ENCODE results near the gene TMA16.

GRCh38 chr4:159413521-159413886, 310.6 kb downstream of the RAPGEF2 start:
- RRBS, result no CpG with 5 or more reads among the region's 3 CpGs

DNA sequence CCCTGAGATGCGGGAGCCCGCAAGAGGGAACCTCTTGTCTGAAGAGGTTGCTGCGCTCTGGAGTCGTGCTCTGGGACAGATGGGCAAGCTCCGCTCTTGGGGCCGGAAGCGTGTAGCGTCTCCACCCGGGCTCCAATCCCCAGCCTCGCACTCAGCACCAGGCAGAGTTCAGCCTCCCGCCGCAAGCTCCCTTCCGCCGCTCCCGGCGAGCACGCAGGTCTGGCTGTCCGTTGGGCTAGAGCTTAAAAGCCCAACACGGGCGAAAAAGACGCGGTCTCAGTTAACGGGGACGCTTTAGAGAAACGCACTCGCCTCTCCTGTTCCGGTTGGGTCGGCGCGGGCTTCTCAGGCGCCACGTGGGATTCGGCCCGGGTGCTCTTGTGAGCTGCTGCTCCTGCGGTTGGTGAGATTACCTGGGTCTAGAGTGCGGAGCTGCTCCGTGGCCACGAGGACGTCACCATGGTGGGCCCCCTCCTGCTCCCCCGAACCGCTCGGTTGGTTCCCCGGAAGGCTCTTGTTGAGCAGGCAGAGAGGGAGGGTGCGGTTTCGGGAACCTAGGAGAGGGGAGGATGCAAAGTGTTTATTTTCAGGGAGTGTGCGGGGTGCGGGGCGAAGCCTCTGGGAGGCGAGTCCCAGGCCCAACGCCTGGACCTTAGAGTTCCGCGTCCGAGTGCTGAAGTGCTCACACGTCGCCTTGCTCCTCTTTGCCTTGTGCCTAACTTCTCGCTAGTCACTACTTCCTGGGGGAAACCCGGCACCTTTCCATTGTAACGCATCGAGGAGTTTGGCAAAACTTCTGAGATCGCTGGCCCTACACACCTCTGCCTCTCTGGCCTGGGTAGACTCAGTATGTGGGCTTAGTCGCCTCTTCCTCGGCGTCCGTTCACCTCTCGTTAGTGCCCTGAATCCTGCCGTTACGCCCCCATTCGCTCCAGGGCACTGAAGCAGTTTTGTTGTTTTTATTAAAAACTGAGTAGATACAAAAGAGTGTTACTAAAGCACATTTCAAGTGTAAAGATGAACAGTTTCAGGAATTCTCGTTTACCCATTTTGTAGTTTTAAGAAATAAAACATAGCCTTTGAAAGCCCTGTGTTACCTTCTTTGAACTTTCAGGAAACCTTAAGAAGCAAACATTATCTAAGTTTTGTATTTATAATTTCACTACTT, at the start of gene TMA16:
TSS of gene TMA16 (plus strand) at position 348 of the 1,168 bp plus-strand sequence.
- RRBS, result 2% methylated on average over 15 of the region's 69 CpGs

DNA sequence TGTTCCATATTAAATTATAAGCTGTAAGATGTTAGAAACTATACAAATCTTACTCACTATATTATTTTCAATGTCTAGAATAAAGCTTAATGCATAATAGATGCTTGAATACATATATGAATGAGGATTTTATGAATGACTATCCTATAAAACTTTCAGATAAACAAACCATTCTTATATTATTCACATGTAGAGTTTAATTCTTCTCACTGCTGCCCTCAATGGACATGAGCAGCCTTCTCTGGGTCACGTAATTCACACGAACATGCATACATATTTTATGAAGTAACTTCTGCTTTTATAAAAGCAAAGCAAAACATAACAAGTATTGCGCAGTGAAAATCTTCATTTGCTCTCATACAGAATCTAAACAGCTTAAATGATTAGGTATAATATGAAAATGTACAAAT, 116.6 kb downstream of the TMA16 start:
- RRBS, result no CpG with 5 or more reads among the region's 3 CpGs

GRCh38 chr4:164461764-164462323, 78.0 kb upstream of the MARCHF1 start:
- RRBS, result no CpG with 5 or more reads among the region's 2 CpGs

DNA sequence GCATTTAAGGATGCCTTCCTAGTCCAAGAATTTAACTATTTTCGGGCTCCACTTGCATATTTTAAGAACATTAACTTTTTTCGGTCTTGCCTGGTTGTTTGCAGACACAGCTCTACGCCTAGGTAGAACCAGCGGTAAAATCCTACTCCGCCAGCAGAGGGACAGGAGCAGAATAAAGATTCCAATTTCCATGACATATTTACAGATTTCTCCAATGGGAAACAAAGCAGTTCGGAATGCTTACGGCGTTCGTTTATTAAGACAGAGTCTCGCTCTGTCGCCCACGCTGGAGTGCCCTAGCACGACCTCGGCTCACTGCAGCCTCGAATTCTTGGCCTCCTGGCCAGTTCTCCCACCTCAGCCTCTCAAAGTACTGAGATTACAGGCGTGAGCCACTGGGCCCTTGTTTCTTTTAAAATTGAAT, 432 bp upstream of the TMEM192 start:
- RRBS, result no CpG with 5 or more reads among the region's 16 CpGs

DNA sequence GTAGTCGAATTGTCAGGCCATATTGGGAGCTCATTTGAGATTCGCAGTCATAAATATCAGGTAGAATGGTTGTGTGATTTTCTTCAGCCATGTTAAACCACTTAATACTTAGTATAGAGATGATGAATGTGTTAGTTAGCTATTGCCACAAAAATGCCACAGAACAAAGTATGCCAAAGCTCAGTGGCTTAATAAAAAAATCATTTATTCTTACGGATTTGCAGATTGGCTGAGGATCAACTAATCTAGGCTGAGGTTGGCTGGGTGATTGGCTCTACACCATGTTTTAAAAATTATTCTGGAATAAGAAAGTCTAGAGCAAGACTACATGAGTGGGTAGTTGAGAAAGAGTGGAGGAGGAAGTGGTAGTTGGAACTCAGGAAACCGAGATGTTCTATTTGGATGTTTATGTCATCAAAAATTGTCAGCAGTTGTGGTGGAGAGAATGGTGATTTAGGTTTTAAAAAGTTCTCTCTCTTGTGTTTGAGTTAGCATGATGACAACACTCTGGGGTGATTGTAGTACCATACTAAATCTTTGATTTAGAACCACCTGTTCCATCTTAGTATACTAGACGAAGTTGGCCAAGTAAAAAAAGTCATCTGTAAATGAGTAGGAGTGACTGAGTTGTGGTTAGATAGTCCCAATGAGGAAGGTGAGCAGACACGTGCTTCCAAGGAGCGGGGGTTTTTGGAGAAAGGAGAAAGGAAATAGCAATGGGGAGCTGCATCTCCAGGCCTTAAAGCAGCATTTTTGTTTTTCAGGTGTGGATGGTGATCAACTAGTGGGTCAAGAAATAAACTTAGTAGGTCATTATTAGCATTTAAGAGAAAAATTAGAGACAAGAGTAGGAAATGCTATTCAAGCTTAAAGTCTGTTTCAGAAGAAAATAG, 31.4 kb downstream of the GK3 start:
- RRBS, result no CpG with 5 or more reads among the region's 7 CpGs

- RRBS, result no CpG with 5 or more reads among the region's 6 CpGs
These were observed 3.8 kb downstream of the MSMO1 start for GRCh38 chr4:165330974-165331879.

DNA sequence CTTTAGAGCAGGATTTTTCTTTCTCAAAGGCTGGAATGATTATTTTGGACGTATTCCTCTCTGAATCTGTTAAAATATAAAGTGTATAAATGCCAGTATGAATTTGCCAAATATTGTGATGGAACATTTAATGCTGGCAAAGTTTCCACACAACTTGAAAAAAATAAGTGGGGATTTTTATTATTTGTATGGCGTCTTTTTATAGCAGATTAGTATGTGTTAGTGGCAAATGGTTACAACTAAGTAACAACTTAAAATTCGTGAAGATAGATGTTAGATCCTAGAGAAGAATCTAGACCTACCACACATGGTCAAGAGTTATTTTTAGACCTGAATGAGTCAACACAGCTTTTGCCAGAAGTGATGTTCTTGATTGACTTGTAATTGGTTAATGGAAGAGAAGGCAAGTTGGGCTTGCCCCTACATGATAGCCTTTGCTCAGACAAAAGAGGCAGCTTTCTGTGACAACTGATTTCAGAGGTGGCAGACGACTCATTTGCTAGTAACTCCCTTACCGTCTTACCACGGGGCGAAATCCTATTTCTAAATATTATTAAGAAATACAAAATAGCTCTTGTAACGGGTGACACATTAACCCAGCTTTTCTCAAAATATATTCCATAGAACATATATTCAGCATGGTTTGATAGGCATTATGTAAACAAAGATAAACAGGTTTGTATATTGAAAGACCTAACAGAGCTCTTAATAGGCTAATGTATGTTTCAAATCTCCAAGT, 4.9 kb downstream of the CPE start:
- RRBS, result no CpG with 5 or more reads among the region's 8 CpGs

DNA sequence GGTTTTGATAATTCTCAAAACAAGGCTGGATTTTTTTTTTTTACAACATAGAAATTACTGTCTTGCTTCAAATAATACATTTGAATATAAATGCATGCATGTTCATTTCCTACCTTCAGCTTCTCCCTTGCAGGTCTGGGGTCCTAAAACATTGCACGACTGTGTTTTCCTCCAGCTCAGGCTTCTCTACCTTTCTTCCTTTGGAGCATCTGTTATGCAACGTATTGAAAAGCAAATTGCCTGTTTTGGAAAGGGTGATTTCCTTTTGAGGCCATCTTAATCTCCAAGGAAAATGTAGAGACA, 115.6 kb upstream of the TLL1 start:
- RRBS, result no CpG with 5 or more reads among the region's 2 CpGs

DNA sequence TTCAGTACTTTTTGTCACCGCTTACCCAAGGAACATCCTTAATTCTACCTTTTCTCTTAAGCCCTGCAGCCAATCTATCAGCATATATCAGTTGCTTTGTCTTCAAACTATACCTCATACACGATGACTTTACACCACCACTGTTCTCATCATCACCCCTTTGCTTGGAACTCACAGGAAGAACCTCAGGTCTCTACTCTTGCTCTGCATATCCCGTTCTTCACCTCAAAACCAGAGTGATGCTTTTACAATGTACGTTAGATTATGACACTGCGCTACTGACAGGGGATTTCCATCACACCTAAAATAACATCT, 172.3 kb downstream of the TLL1 start:
- RRBS, result no CpG with 5 or more reads among the region's 5 CpGs

- RRBS, result no CpG with 5 or more reads among the region's 1 CpG
These were observed 72.7 kb downstream of the ANXA10 start for GRCh38 chr4:168164871-168165581.

DNA sequence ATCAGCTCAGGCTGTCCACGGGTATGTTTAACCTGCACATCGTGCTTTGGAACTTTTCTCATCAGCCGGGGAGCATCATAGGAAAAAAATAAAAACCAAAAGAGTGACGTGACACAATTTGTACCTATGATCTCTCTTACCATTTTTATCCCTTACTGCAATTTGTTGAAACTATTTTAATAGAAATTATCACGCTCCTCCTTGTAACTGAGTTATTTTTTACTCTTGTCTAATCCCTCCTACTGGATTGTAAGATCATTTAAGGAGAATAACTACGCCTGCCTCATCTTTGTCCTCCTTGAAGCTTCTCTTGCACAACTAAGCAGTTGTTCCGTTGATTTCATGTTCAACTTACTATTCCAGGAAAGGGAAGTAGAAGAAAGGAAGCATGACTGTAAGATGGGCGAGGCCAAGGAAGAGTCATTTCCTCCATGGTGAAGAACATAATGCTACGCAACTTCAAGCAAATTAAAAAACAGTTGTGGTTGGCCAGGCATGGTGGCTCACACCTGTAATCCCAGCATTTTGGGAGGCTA, 7.0 kb downstream of the PALLD start:
- RRBS, result no CpG with 5 or more reads among the region's 9 CpGs

- RRBS, result no CpG with 5 or more reads among the region's 9 CpGs
These were observed 135.9 kb downstream of the PALLD start for GRCh38 chr4:168632491-168633456.

- RRBS, result no CpG with 5 or more reads among the region's 4 CpGs
These were observed 213.8 kb downstream of the CBR4 start for GRCh38 chr4:168796211-168796678.

GRCh38 chr4:168868997-168869525, 141.0 kb downstream of the CBR4 start:
- RRBS, result no CpG with 5 or more reads among the region's 5 CpGs

DNA sequence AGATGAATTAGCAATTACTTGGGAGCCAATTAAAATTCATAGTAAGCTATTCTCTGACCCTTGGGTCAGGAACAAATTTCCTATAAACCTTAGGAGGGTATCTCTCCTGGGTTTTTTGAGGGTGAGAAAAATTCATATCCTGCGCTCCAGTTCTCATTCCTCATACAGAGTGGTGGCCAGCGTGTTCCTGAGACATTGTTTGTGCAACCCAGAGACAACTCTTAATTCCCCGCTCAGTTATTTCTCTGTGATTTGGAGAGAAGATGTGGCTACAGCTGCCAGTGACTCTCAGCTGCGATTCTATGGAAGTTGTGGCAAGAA, 37.9 kb upstream of the CBR4 start:
- RRBS, result no CpG with 5 or more reads among the region's 4 CpGs

DNA sequence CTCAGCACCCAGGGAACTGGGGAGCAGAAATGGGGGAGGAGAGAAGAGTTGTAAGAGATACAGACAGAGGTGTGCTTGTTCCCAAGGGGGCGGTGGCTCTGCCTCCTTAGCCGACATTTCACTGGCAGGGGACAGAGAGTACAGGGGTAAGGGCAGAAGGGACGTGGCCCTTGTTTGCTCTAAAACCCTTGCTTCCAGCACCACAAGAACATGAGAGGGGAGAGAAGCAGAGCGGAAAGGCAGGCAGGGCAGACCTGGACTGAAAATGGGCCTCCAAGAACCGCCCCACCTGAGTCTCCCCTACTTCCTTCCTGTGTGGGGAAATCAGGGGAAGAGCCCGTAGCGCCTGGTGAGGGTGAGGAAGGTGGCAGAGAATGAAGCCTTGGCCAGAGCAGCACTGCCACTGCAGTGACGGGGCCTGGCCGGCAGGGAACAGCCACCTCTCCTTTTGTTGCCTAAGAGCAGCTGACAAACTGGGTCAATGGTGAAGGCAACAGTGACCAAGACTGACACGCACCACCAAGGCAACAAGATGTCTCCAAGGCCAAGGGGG, 58.2 kb upstream of the CBR4 start:
- RRBS, result no CpG with 5 or more reads among the region's 10 CpGs

- RRBS, result no CpG with 5 or more reads among the region's 2 CpGs
These were observed 69.2 kb downstream of the SH3RF1 start for GRCh38 chr4:169201392-169202039.

- RRBS, result no CpG with 5 or more reads among the region's 15 CpGs
These were observed 1.8 kb downstream of the SH3RF1 start for GRCh38 chr4:169268634-169269727.

GRCh38 chr4:169271854-169272140, 1.0 kb upstream of the SH3RF1 start:
- RRBS, result no CpG with 5 or more reads among the region's 6 CpGs